Retinal pigment epithelial cell (primary cell): ENCODE results near the gene SMIM3.

DNA sequence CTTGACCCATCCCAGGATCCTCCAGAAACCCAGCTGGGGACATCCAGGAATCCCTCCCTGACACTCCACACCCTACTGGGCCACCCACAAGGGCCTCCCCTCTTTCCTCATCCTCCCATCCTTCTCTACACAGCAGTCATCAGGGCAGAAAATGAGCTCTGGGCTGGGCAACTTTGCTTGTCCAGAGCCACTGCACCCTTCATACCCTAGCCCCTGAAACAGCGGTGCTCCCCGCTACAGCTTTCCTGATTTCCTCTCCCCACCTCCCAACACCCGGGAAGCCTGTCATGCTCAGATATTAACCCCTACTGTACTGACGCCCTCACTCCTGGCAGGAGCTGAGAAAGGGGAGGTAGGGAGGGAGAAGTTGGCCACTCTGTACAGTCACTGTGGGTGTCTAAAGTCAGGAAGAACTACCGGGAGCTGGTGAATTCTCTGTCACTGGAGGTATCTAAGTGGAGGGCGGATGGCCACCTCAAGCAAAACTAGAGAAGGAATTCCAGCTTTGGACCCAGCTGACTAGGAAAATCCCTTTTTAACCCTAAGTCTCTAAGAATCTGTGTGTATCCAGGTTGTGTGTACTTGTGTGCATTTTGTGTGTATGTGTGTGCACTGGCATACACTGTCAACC lies 760 bp downstream of the CAMK2A start:
- RRBS, result no CpG with 5 or more reads among the region's 6 CpGs

- RRBS, result no CpG with 5 or more reads among the region's 5 CpGs
Observed at GRCh38 chr5:150404655-150404854, 8.2 kb downstream of the CD74 start.

DNA sequence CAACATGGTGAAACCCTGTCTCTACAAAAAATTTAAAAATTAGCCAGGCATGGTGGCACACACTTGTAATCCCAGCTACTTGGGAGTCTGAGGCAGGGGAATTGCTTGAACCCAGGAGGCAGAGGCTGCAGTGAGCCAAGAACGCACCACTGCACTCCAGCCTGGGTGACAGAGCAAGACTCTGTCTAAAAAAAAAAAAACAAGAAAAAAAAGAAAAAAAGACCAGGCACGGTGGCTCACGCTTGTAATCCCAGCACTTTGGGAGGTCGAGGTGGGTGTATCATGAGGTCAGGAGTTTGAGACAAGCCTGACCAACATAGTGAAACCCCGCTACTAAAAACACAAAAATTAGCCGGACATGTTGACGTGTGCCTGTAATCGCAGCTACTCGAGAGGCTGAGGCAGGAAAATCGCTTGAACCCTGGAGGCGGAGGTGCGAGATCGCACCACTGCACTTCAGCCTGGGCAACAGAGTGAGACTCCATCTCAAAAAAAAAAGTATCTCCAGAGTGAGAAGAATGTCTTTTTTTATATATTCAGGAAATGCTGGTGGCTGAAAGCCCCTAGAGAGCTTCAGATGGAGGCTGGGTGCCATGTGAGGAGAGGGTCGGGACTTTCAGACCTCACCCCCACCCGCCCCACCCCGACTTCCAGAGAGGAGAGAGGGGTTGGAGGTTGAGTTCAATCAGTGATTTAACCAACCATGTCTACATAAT lies 1.6 kb upstream of the CD74 start:
- RRBS, result no CpG with 5 or more reads among the region's 16 CpGs

DNA sequence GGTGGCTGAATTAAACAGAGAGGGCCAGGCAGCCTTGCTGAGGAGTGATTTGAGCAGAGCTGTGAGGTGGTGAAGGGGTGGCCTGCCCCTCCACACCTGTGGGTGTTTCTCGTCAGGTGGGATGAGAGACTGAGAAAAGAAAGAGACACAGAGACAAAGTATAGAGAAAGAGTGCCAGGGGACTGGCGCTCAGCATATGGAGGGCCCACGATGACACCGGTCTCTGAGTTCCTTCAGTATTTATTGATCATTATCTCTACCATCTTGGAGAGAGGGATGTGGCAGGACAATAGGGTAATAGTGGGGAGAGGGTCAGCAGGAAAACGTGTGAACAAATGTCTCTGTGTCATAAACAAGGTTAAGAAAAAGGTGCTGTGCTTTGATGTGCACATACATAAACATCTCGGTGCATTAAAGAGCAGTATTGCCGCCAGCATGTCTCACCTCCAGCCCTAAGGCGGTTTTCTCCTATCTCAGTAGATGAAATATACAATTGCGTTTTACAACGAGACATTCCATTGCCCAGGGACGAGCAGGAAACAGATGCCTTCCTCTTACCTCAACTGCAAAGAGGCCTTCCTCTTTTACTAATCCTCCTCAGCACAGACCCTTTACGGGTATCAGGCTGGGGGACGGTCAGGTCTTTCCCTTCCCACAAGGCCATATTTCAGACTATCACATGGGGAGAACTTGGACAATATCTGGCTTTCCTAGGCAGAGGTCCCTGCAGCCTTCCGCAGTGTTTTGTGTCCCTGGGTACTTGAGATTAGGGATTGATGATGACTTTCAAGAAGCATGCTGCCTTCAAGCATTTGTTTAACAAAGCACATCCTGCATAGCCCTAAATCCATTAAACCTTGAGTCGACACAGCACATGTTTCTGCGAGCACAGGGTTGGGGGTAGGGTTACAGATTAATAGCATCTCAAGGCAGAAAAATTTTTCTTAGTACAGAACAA lies 4.4 kb upstream of the RPS14 start:
- RRBS, result no CpG with 5 or more reads among the region's 16 CpGs

GRCh38 chr5:150457102-150457463 lies 7.5 kb upstream of the RPS14 start:
- RRBS, result no CpG with 5 or more reads among the region's 5 CpGs

- RRBS, result no CpG with 5 or more reads among the region's 15 CpGs
Observed at GRCh38 chr5:150497548-150498305, 10.2 kb upstream of the NDST1 start.

DNA sequence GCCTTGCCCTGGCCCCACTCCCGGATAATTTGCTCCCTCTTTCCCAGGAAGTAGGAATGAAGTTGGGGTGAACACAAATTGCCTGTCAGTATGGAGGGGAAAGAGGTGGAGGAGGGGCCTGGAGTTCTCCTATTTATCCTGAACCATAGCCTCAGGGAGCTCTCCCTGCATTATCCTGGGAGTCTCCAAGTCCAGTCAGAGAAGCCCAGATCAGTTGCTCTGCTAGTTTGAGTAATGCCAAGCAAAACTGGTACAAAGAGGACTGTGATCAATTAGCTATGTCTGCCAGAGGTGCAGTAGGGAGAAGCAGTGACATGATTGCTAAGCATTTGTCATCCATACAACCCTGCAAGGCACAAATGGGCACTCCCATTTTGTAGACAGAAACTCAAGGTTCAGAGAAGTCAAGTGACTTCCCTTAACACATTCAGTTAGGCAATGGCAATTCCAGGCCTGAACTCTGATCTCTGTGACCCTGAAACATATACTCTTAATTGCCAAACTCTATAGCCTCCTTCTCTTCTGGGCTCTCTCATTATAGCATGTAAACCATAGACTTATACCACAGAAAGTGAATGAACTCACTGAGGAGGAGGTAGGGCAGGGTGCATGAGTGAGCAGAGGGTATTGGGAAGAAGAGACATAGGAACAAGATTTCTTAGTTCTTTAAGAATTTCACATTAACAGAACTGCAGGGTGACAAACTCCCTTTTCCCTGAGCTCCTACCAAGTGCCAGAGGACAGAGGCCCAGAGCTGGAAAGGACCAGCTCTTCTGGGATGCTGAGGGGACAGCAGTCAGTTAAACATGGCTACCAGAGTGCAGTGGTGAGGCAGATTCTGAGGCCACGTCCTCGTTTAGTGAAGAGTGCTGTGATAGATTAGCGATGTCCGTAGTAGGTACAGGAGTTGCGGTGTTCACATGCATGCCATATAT lies 34.1 kb downstream of the NDST1 start:
- RRBS, result no CpG with 5 or more reads among the region's 6 CpGs

DNA sequence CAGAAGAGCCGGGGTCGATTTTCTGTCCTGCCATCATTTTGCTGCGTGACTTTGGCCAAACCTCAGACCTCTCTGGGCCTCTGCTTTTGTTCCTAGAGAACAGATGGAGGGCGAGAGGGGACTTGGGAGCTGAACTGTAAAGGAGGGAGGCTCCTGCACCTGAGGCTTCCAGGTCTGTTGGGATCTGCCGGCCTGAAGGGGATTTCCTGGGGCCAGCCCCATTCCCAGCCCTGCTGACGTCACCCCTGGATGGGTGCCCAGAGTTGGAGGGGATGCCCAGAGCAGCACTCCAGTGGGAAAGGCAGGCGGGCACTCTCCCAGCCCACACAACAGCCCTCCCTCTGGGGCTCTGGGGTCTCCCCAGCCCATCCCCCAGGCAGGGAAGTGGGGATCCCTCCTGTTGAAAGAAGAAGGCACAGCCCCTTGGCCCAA lies 40.4 kb upstream of the SYNPO start:
- RRBS, result no CpG with 5 or more reads among the region's 7 CpGs

- RRBS, result no CpG with 5 or more reads among the region's 37 CpGs
Observed at GRCh38 chr5:150625020-150625946, 15.2 kb upstream of the SYNPO start.

- RRBS, result no CpG with 5 or more reads among the region's 9 CpGs
Observed at GRCh38 chr5:150630904-150631577, 9.4 kb upstream of the SYNPO start.

GRCh38 chr5:150641250-150641646 lies 788 bp downstream of the SYNPO start:
- RRBS, result no CpG with 5 or more reads among the region's 6 CpGs

GRCh38 chr5:150658883-150660048 lies 1.8 kb upstream of the MYOZ3 start:
- RRBS, result no CpG with 5 or more reads among the region's 12 CpGs

DNA sequence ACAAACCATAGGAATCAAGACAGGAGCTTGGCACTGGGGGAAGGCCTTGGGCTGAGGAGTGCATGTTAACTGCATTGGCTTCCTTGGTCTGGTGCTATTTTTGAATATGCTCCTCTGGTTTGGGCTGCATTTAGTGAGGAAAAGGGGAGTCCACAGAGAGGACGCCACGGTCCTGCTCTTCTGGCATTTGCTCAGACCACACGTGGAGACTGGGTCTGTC lies 12.6 kb downstream of the MYOZ3 start:
- RRBS, result no CpG with 5 or more reads among the region's 3 CpGs

GRCh38 chr5:150700271-150700901 lies 476 bp downstream of the RBM22 start:
- RRBS, result 1% methylated on average over 16 of the region's 40 CpGs

DNA sequence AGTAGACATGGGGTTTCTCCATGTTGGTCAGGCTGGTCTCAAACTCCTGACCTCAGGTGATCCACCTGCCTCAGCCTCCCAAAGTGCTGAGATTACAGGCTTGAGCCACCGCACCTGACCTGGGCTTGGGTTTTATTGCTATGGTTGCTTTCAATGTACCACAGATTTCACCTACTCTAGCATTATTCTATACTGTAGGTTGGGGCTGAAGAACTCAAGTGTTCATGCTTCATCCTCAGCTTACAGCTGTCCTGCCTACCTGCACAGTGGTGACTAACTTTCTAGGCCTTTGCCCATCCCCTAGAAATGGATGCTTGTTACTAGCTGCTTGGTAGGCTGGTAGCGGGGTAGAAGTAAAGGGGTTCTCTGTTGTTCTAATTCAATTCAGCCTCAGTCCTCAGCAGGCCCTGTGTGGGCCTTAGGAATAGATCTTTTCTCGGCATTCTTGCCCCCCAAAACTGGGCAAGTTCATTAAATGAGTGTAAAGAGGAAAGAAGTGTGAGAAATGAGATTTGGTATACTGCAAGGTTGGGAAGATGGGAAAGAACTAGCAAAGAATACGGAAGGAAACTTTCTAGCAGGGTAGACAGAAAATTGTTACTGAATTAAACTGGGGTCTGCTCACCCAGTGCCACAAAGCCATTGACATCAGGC lies 5.4 kb upstream of the RBM22 start:
- RRBS, result no CpG with 5 or more reads among the region's 4 CpGs

DNA sequence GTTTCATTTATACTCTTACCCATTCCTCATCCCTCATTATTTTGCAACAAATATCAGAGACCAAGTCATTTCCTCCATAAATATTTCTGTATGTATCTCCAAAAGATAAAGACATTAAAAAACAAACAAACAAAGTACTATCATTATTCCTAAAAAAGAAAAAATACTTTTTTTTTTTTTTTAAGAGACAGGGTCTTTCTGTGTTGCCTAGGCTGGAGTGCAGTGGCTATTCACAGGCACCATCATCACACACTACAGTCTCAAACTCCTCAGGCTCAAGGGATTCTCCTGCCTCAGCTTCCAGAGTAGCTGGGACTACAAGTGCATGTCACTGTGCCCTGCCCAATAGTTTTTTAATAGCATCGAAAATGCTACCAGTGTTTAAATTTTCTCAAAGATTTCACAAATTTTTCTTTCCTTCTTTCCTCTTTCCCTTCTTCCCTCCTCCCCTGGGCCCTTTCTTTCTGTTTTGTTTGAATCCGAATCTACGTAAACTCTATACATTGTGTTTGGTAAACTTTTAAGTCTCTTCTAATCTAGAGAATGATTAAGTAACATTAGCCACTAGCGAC lies 28.7 kb upstream of the RBM22 start:
- RRBS, result no CpG with 5 or more reads among the region's 4 CpGs

GRCh38 chr5:150778098-150778909 lies at the start of gene SMIM3:
Gene SMIM3 (plus strand): TSS chr5:150778757.
- RRBS, result under 1% methylated on average over 10 of the region's 40 CpGs

- RRBS, result no CpG with 5 or more reads among the region's 12 CpGs
Observed at GRCh38 chr5:150946683-150947013, 41.9 kb upstream of the ZNF300 start.

DNA sequence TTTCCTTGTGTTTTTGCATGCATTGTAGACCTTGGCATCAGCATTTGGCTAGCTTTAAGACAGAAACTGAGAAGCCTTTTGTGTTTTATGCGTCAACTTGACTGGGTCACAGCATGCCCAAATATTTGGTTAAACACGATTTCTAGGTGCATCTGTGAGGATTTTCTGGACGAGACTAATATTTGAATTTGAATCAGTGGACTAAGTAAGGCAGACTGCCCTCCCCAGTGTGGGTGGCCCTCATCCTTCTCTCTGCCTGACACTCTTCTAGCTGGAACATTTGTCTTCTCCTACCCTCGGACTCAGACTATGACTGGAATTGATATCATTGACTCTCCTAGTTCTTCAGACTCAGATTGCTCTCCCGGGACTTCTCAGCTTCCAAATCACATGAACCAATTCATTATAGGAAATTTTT lies 20.4 kb upstream of the GPX3 start:
- RRBS, result no CpG with 5 or more reads among the region's 5 CpGs